ENCODE measurements around the genes LRRC37B, TMEM98 and CCL13.

DNA sequence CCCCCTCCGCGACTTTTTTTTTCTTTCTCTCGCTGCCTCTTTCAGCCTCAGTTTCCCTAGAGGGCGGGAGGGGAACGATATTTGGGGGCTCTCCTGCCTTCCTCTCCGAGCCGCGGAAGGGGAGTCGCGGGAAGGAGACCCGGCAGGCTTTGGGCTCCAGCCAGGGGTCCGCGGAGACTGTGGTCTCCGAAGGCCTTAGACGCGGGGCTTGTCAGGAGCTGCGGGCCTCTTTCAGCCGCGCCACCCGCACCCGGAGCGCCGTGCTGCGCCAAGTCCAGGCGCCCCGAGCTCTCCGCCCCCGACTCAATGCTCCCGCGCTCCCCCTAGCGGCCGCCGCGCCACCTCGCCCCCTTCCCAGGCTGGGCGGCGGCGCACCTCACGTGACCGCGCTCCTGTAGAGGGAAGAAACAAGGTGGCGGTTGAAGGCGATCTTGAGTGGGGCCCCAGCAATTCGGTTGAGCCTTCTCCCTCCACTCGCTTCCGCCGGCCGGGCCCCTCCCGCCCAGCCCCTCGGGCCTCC, at the start of gene LRRC37B:
TSS of gene LRRC37B (plus strand) at position 383 of the 520 bp plus-strand sequence.
- PRO-cap, 2 experiments: peak in 2 of 2 experiments; most common plus-strand start position 397 of the sequence (in 2); most common minus-strand start position 275 of the sequence (in 1)

- PRO-cap, 2 experiments: no peak in any of the 2 experiments
These were observed 58.4 kb upstream of the RHOT1 start for GRCh38 chr17:32083536-32084647.

DNA sequence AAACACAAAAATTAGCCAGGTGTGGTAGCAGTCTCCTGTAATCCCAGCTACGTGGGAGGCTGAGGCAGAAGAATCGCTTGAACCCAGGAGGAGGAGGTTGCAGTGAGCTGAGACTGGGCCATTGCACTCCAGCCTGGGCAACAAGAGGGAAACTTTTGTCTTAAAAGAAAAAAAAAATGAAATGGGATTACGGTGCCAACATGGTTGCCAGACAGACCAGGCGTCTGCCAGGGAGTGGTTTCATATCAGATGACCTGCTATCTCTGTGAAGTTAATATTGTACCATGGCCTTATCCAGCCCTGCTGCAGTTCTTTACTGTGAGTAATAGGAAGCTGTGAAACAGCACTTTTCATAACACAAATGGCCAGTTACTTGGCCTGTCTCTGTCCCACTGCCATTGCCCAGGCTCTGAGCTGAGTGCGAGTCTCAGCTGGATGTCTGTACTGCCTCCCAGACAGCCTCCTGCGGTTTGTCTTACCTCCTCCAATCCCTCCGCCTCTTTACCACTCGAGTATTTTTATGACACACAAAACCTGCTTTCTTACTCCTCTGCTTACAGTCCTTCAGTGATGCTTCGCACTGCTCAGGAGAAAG, 17.4 kb upstream of the RHOT1 start:
- PRO-cap, 2 experiments: no peak in any of the 2 experiments

DNA sequence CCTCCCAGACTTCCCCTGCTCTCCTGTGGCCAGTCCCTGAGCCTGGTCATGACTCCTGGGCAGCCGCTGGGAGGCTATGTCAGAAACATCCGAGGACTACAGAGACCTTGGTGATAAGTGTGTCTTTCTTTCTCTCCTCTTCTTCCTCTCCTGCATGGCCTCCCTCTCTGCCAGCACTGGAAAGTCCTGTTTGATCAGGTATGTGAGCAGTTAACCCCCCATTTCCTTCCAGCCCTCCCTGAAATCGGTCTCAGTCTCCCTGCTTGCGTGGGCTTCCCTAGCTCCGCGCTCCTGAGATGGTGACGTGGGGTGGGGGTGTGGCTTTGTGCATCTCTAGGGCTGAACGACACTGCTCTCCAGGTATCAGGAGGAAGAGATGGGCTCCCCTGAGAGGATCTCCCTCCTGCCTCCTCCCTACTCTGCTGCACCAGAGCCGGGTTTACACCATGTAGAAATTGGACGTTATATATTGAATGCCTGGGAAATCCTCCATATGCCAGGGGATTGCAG, 2.2 kb downstream of the RHBDL3 start:
- PRO-cap, 2 experiments: no peak in any of the 2 experiments

DNA sequence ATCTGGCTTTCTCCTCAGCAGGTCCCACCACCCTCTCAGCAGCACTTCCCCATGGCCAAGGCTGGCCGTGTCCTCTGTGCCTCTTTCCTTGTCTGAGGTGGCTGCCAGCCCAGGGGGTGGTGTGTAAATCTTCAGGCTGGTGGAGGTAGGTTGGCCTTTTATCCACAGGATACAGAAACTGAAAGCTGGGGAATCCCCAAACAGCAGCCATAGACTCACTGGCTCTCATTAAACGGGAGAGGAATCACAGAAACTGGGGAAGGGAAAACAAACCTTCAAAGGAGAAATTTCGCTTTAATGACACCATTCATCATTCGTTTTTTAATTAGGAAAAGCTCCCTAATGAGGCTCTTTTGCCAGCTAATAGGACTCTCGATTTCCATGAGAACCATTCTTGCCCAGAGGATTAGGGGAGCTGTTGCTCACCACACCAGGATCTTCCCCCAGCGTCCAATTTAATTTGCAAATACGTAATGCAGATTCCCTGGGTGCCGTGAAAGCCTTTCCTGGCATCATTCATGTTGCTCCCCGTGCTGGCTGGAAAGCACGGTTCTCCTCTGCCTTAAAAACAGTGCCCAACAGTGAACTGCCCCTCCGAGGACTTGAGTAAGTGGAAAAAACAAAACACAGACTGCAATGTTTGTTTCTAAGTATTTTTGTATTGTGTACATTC, 17.9 kb downstream of the C17orf75 start:
- PRO-cap, 2 experiments: no peak in any of the 2 experiments

DNA sequence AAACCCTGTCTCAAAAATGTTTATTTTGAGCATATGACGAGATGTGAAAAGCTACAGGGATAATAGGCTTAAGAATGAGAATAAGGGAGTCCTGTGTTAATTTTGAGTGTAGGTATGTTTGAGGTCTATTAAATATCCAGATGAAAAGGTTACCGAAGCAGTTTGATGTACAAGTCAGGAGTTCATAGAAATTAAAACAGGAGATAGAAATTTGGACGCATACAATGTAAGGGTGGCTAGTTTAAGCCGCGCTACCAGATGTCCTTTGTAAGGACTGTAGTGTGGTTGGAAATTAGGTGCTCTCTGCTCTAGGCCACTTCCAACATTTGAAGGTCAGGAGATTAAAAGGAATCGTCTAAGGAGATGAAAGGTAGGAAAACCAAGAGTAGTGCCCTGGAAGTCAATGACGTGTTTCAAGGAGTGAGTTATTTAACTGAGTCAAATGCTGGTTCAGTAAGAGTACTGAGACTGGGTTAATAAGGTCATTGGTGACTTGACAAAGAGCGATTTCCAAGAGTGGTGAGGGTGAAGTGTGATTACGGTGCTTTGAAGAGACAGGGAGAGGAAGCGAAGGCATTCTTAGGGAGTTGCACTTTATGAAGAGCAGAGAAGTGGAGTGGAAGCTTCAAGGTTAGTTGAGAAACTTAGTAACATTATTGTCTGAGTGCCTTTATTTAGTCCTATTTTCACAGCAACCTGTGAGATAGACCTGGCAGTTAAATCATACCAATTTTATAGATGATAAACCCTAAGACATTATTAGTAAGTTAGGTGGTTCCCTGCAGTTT, 5.6 kb downstream of the ZNF207 start:
- PRO-cap, 2 experiments: no peak in any of the 2 experiments

DNA sequence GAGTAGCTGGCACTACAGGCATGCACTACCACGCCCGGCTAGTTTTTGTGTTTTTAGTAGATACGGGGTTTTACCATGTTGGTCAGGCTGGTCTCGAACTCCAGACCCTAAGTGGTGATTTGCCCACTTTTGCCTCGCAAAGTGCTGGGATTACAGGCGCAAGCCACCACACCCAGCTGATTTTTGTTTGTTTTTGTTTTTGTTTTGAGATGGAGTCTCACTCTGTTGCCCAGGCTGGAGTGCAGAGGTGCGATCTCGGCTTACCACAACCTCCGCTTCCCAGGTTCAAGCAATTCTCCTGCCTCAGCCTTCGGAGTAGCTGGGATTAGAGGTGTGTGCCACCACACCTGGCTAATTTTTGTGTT, 8.9 kb downstream of the ZNF207 start:
- PRO-cap, 2 experiments: no peak in any of the 2 experiments

DNA sequence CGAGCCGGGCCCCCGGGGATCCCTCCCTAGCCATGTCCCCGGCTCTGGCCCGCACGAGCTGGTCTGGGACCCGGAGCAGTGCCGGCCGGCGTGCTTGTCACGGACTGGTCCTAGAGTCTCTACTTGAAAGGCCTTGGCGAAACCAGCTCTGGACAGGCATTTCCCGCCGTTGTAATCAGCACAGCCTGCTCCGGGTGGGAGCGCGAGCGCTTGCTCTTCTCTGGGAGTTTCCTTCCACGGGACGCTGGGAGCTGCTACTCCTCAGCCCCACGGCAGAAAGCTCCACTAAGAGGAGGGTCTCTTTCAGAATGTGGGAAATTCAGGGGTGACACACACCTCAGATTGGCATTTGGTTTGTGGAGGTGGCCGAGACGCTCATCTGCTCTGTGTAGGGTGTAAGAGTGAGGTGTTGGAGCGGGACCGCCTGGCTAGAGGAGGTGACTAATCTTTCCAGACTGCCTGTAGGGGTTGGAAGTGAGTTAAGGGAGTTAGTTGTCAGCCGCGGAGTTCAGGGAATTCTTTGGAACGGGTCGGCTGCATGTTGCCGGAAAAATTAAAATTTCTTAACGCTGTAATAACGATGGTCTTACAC, 662 bp downstream of the PSMD11 start:
- PRO-cap, 2 experiments: peak in 1 of 2 experiments; most common minus-strand start position 403 of the sequence (in 1)

GRCh38 chr17:32878251-32878580, 1.3 kb upstream of the MYO1D start:
- PRO-cap, 2 experiments: no peak in any of the 2 experiments

GRCh38 chr17:32927576-32928935, at the start of gene TMEM98:
TSS of gene TMEM98 (plus strand) at chr17:32928153.
- PRO-cap, 2 experiments: peak in 2 of 2 experiments; most common plus-strand start chr17:32928204 (in 2)

- PRO-cap, 2 experiments: no peak in any of the 2 experiments
These were observed 26.6 kb downstream of the TMEM98 start for GRCh38 chr17:32954499-32955069.

GRCh38 chr17:33509236-33509840, 216.2 kb upstream of the ASIC2 start:
- PRO-cap, 2 experiments: no peak in any of the 2 experiments

- PRO-cap, 2 experiments: no peak in any of the 2 experiments
These were observed 254.0 kb upstream of the CCL2 start for GRCh38 chr17:34001195-34001394.

GRCh38 chr17:34134452-34134651, 120.7 kb upstream of the CCL2 start:
- PRO-cap, 2 experiments: no peak in any of the 2 experiments

DNA sequence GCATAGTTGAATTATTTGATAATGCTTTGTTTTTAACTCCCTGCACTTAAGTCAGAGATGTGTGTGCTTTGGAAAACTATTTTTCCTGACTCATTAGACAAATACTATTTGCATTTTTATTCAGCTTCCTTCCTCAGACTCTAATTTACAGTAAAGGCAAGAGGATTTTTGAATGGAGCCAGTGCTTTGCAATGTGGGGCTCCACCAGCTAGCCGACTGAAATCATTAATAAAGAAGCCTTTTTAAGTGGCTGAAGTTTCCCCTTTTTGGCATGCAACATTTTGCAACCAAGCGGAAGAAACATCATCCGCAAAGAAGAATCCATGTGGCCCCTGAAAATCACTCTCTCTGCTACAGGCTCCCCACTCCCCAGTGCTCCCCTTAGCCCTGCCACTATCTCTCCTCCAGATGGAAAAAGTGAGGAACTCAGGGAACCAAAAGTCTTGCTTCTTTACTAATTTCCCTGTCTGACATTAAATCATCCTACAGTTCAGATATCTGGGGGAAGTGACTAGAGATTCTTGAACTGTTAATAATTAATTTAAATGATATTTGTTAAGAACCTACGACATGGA, 6.3 kb upstream of the CCL2 start:
- PRO-cap, 2 experiments: no peak in any of the 2 experiments

GRCh38 chr17:34356131-34356573, at the start of gene CCL13:
TSS of gene CCL13 (plus strand) at chr17:34356480.
- PRO-cap, 2 experiments: no peak in any of the 2 experiments

GRCh38 chr17:34638219-34638613, 58.8 kb downstream of the TMEM132E start:
- PRO-cap, 2 experiments: no peak in any of the 2 experiments

- PRO-cap, 2 experiments: no peak in any of the 2 experiments
These were observed 2.7 kb downstream of the LIG3 start for GRCh38 chr17:34982827-34983672.

GRCh38 chr17:35038642-35038964, 24.9 kb downstream of the RFFL start:
- PRO-cap, 2 experiments: no peak in any of the 2 experiments

DNA sequence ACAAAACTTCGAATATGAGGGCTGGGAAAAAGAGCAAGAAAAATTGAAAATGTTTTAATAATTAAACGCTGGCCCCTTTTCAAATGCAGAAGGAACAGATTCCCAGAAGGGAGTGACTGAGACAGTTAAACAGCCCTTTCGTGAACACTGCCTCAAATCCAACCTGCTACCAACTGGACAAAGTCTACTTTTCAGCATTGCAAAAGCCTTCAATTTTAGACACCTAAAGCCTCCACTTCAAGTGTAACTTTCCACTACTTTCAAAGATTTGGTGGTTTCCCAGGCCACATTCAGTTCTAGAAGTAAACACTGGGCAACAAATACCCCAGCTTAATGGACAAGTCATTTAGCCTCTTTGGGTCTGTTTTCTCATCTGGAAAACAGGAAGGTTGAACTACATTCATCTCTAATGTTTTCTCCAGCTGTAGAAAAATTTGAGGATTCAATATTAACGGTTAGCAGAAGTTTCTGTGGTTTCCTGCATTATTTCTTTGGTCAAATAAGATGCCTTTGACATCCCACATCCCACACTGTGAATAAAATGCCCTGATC, 11.8 kb downstream of the RFFL start:
- PRO-cap, 2 experiments: no peak in any of the 2 experiments

Measured in heart right ventricle (tissue), 2 donors.